Cardiac atrium fibroblast (primary cell): ENCODE measurements around a stretch of chr6.

GRCh38 chr6:31954434-31955024 is 4.2 kb downstream of the NELFE start:
- RAMPAGE, long total RNA = no peak

DNA sequence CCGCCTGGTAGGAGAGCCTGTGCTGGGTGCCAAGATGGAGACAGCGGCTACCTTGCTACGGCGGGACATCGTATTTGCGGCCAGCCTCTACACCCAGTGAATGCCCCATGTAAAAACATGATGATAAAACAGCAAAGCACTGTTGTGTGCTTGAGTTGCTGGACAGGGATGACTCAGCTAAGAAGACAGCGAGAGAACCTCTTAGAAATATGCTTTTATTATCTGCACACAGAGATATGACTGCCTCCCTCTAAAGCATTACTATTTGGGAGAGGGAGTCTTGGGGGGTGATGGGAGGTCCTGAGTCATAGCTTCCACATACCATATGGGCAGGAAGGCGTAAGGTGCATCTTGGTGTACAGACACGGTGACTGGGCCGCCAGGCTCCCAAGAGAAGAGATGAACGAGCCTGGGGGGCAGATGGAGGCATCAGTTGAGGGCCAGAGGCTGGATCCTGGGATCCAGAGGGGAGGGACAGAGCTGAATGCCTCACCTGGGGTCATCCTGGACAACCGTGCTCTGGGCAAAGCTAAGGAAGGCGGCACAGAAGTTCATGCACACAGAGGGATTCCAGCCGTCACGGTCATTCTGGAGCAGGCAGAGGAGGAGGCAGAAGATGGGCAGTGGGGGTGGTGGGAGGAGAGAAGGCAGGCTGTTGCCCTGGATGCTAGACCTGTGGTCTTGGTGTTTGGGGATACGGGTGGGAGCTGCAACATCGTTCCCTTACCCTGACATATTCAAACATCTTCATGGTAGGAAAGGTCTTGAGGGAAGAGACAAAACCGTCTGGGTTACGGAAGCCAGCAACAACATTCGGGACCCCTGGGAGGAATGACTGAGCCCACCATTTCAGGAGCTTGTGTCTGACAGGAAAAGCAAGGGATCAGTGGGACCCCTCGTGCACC is 2.1 kb downstream of the DXO start:
- RAMPAGE, long total RNA = no peak

DNA sequence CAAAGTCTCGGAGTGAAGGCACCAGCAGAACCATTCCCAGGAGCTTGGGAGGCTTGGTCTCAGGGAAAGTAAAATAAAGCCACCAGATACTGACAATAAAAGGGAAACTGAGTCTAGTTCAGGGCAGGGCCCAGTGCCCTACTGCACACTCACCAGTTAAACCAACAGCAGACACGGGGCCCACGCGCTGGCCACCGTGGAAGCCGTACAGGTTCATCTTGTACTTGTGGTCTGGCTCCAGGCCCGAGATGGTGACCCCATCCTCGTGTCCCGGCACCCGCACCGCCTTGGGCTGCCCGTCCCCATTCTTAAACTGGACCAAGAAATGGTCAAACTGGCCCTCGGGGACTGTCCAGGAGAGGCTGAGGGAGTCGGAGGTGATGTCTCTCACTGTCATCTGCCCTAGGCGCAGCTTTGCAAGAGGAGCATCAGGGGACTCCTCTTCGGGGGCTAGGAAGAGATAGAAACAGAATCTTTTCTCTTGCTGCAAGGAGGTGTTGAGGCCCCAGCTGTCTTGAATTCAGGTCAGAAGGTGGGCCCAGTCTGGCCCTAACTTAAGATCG is 26.5 kb downstream of the CYP21A2 start:
- RAMPAGE, long total RNA = no peak

- RAMPAGE, long total RNA = no peak
These were observed 15.9 kb downstream of the TNXB start for GRCh38 chr6:32093143-32093709.

GRCh38 chr6:32108858-32109152 is 333 bp downstream of the TNXB start:
- RAMPAGE, long total RNA = no peak

DNA sequence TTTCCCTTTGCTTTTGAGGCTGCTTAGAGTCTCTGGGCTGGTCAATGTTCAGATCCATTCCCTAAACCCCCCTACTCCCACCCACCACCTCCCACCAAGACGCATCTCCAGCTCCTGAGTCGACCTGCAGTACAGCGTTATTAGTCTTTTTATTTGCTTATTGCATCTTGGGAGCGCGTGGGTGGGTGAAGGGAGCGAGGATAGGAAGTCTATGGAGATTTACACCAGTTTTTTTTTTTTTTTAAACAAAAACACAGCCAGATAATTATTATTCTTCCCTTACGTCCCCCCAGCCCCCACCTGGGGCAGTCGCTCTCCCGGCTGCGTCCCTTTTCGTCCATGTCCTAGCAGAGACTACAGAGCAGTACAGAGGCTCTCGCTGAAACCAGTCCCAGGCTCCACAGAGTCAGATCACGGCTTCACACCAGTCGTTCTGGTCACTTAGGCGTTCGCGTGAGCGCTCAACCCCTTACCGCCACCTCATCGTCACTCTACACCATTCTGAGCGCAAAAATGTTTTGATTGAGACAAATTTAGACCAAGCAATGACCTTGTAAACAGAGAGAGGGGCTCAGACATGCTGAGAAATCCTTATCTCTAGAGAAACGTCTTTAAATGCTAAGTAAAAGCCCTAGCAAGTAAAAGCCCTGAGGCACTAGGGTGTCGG is 1.1 kb upstream of the PRRT1 start:
- RAMPAGE, long total RNA = no peak

DNA sequence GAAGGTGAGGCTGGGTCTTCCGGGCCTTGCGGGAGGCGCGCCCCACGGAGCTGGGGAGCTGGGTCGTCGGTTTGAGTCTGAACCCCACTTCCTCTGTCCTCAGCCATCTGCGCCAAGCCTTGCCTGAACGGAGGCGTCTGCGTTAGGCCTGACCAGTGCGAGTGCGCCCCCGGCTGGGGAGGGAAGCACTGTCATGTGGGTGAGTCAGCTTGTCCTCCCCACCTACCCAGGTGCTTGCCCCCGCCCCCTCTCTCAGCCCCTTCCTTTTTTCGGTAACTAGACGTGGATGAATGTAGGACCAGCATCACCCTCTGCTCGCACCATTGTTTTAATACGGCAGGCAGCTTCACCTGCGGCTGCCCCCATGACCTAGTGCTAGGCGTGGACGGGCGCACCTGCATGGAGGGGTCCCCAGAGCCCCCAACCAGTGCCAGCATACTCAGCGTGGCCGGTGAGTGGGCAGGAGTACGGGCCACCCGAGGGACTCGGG is 2.5 kb downstream of the EGFL8 start:
- RAMPAGE, long total RNA = no peak

DNA sequence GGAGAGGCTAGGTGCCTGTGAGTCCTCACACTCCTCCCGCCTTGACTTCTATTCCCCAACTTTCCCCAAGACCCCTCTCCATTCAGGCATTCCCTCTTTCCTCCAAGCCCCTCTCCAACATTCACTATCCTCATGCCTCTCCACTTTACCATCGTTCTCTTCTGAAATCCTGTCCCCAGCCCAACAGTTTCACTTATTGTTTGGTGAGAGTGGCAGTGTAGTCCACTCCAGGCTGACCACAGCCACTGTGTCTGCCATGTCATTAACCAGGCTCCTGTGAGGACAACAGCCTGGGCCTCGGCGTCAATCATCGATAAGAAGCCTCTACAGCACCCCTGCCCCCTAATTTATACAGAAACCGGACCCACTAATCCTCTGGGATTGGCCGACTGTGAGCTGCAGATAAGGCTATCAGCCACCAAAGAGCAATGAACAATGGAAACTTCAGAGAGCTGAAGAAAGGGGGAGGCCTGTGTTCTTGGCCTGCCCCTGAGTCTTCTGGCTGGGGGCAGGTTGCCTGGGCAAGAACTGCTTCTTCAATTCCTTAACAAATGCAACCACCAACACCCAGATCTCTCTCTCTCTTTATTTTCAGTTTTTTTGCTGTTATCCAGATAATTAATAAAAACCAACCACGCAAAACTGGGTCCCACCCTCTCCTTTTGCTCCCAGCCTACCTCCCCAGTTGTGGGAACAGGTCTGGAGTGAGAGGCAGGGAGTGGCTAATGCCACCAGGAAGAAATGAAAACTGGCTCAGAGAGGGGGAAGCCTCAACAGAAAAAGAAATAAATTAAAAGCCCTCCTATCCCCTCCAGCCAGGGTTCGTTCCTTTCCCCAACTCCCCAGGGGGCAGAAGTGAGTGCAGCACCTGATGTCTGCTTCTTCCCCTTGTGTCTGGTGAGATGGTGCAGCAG is 3.5 kb downstream of the EGFL8 start:
- RAMPAGE, long total RNA = no peak

DNA sequence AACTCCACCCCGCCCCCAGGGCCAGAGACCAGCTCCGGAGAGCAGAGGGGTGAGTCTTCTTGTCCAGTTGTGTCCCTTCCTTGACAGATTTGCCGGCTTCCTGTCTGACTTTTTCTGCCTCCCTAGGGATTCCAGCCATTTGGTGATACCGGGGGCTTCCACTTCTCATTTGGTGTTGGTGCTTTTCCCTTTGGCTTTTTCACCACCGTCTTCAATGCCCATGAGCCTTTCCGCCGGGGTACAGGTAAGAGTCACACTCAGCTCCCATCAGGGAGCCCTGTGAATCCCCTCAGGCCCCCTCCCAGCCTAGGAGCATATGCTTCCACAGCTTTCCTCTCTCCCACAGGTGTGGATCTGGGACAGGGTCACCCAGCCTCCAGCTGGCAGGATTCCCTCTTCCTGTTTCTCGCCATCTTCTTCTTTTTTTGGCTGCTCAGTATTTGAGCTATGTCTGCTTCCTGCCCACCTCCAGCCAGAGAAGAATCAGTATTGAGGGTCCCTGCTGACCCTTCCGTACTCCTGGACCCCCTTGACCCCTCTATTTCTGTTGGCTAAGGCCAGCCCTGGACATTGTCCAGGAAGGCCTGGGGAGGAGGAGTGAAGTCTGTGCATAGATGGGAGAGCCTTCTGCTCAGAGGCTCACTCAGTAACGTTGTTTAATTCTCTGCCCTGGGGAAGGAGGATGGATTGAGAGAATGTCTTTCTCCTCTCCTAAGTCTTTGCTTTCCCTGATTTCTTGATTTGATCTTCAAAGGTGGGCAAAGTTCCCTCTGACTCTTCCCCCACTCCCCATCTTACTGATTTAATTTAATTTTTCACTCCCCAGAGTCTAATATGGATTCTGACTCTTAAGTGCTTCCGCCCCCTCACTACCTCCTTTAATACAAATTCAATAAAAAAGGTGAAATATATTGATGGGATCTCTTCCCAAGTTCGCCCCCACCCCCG is 2.0 kb downstream of the RNF5 start:
- RAMPAGE, long total RNA = no peak

DNA sequence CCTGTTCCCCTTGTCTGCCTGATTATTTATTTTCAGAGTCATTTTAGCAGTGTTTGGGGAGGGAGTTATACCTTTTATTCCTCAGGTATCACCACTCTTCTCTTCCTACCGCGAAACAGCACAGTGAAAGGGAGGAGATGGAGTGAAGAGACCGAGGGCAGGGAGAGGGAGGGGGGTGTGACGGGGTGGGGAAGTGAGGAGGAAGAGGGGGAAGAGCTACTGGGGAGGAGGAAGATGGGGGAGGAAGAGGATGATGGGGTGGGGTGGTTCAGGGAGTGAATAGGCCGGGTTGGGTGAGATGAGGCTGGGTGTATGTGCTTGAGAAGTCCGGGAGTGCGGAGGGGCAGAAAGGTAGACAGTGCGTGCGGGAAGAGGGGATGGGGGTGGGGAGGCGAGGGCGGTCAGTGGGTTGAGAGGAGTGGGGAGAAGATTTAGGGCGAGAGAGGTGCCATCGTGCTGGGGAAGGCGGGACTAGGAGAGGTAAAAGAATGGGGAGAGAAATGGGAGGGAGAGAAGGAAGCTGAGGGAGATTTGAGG is 30.8 kb upstream of the NOTCH4 start:
- RAMPAGE, long total RNA = no peak

DNA sequence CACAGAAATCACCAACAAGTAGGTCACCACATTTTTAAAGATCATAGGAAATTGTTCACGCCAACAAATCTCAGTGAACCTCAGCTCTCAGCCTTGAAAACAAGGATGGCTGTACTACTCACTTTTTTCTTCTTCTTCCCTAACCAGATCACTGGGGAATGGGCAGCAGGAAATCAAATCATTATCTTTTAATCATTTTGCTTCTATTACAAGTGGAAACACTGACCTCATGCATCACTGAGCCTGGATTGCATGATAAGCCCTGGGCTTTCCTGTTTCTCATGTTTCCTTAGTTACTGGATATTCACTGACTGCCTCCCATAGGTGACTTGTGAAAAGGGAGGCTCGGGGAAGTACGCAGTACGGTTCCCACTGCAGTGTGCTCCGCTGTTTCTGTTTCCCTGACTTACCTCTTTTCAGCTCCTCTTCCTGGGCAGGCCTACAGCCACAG is 13.4 kb downstream of the BTNL2 start:
- RAMPAGE, long total RNA = no peak

DNA sequence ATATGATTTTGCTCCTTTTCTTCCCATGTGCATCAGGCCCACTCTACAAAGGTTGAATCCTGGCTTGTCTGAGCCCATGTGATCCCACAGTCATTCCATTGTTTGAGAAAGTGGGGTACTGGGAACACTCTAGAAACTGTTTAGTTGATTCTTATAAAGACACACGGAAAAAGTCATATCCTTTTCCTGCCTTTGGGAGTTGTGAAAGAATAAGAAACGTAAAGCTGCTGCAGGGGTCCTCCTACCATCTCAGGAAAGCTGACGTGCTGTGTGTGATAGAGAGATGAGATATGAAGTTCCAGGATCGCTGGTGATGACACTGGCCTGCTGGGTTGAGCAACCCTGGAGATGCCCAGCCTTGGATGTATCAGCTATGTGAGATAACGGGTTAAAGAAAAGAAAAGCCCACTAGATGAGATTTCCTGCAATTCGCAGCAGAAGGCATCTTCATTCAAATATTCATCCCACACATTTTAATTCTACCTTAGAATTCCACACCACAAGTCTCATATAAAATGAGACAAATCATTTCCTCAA is 21.4 kb upstream of the HLA-DRB5 start:
- RAMPAGE, long total RNA = no peak

DNA sequence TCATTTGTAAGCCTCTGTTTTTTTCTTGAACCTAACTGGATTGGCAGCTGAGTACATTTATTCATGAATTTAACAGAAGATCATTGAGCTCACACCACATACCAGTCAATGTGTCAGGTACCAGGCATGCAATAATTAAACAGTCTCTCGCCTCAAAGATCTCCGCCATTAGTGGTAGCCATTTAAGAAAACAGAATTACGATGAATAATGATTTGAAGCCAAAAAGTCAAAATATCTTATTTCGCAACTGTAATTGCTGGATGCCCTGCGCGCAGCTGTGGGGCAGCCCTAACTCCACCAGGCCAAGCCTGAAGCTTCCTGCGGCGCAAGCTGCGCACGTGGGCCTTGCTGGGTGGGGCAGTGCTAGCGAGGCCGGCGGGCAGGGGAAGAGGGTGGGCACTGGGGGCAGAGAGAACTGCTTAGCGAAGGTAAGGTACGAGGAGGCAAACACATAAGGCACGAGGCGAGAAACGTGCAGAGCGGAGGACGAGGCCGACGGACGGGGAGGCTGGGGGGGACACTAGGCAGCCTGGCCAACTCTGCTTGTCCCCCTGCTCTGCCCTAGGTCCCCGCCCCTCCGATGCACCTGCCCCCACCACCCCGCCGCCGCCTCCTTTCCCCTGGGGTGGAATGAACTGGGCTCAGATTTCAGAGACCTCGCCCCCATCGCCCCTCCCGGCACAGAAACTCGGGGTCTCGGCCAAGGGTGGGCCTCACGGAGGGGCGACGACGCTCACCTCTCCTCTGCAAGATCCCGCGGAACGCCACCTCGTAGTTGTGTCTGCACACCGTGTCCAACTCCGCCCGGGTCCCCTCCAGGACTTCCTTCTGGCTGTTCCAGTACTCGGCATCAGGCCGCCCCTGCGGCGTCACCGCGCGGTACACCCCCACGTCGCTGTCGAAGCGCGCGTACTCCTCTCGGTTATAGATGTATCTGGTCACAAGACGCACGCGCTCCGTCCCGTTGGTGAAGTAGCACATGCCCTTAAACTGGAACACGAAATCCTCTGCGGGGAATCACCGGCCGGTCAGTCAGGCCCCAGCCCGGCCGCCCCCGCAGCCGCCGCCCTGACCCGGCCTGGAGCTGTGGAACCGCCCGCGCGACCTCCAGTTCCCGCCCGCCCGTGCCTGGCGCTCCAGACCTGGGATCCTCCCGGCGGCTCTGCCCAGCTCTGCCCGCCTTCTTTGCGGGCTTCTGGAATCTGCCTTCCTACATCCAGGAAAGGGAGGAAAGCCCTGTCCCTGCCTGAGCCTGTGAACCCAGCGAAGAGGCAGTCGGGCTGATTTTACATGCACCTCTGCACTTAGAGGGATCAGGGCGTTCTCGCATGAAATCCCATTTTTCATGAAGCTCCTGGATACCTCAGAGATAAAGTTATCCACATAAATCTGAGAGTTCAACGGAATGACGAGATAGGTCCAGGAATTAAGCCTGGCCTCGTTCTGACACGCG is 1.9 kb downstream of the HLA-DQB1 start:
- RAMPAGE, long total RNA = no peak

DNA sequence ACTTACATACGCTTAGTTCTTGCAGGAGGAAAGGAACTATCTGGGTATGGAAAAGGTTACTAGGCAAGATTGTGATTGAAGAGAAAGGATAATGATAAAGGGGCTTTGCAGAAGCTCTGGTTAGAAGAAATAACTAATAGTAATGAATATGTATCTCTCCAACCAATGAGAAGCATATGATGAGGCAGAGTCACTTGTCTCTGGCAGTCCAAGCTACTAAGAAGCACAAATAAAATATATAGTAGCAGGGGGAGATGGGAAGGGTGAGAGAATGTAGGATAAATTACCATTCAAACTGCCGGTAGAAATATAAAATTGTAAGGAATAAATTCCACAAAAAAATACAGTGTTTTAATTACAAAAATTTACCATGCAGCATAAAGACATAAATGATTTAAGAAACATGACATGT is 23.8 kb upstream of the HLA-DQB1 start:
- RAMPAGE, long total RNA = no peak

- RAMPAGE, long total RNA = no peak
These were observed 41.0 kb downstream of the PSMB9 start for GRCh38 chr6:32895089-32895381.

DNA sequence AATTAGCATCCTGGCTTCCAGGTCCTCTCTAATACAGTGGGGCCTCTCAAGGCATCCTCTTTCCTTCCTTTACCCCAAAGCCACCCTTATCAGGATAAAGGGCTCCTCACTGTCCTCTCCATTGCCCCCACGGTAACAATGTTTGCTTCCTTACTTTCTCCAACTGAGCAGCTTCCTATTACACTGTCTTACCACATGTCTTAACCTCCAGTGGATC is 5.0 kb downstream of the HLA-DMB start:
- RAMPAGE, long total RNA = no peak

GRCh38 chr6:32944291-32944952 is 3.6 kb upstream of the HLA-DMB start:
- RAMPAGE, long total RNA = no peak

DNA sequence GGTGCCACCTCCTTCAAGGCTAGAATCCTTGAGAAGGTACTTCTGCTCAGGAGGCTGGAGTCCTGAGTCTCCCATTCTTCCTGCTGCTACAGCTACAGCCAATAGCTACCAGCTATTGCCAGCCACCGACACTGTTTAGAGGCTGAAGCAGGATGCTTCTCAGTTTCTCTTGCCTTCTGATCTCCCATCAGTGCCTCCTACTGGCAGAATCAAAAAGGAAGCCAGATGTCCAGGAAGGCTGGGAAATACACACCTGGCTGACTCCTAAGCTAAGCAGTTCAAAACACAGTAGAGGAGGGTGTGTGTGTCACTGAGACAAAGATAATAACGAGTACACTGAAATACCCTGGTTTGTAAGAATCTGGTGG is 2.1 kb upstream of the HLA-DMA start:
- RAMPAGE, long total RNA = no peak

DNA sequence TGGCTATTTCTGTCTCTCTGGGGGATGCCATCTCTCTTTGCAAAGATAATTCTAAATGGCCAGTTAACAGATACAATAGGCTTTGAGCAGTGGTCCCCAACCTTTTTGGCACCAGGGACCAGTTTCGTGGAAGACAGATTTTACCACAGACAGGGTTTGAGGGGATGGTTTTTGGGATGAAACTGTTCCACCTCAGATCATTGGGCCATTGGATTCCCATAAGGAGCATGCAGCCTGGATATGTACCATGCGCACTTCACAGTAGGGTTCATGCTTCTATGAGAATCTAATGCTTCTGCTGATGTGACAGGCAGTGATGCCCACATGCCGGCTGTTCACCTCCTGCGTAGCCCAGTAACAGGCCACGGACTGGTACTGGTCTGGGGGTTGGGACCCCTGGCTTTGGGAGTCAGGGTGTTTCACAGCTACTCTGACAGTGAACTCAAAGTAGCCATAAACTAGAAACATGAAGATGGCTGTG is 10.1 kb downstream of the BRD2 start:
- RAMPAGE, long total RNA = no peak

- RAMPAGE, long total RNA = no peak
These were observed 18.5 kb upstream of the HLA-DPB1 start for GRCh38 chr6:33057268-33057692.